NCI-H460 (cell line): ENCODE data around the gene ZDHHC14.

RAMPAGE:
- cytosol, long total RNA, result no peak
- long total RNA, result no peak
- nucleus, long total RNA, result no peak
Observed at GRCh38 chr6:156395210-156395909, 381.8 kb upstream of the ARID1B start.

DNA sequence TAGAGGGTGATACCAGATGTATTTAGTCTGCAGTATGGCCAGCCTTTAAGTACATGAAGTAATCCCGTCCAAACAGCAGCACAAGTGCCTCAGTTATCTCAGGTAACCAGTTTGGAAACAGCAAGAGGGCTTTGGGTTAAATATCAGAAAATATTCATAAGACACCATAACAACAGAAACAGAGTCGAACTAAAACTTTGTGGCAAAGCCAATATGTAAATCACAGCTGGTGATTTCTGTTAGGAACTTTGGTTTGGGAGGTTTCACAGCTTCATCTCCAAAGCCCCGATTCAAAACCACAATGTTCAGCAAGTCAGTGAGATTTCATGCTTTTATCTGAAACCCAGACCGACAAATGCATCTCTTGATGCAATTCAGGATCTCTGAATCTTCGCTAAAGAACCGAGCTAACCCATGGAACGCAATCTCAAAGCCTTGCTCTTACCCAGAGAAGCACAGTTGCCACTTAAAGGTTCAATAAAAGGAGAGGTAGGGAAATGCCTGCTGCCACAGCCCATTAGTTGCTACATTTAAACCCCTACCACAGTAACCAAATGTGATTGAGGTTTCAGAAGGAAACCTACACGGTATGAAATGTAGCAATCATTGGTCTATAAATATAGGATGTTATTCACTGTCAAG lies 381.1 kb upstream of the ARID1B start:
RAMPAGE:
- cytosol, long total RNA, result no peak
- long total RNA, result no peak
- nucleus, long total RNA, result no peak

DNA sequence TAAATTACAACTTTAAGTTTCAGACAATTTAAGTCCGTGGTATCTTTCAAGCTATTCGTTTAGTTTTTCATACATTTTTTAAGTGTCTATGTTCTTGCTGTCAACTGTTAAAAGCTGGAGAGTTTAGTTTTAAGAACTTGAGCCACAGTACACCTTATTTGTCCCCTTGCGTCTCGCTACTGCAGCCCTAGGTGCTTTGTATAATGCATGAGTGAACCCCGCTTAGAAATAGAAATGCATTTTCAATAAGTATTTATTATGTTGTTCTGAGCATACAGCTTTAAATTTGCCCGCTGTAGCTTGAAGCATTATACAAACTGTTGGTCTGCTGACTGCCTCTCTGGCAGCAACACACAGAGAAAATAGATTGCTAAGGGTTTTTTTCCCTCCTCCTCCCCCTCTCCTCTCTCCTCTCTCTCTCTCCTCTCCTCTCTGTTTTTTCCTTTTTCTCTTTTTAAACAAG lies 91.0 kb upstream of the ARID1B start:
RAMPAGE:
- cytosol, long total RNA, result no peak
- long total RNA, result no peak
- nucleus, long total RNA, result no peak

GRCh38 chr6:156689451-156690151 lies 87.6 kb upstream of the ARID1B start:
RAMPAGE:
- cytosol, long total RNA, result no peak
- long total RNA, result no peak
- nucleus, long total RNA, result no peak

RAMPAGE:
- cytosol, long total RNA, result no peak
- long total RNA, result no peak
- nucleus, long total RNA, result no peak
Observed at GRCh38 chr6:156977763-156978457, 200.7 kb downstream of the ARID1B start.

DNA sequence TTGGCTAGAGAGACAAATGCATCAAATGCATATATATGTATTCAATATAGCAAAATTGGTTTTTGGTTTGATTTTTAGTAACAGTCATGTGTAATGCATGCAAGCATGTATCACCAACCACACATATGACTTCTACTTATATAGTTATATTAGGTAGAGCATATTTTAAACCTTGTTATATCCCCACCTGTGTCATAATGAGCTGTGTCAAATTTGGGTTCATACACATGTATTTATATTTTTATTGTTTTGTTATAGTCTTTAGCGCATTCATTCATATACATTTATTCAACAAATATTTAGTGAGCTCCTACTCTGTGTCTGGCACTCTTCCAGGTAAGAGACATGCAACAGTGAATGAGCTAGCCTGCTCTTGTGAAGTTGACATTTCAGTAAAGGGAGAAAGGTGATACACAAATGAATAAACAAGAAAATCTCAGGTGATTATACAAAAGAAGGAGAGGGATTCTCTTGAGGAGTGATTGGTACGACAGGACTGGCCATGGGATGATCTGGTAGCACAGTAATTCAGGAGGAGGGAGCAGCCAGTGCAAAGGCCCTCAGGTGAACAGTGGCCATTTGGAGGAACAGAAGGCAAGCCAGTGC lies 252.1 kb downstream of the ARID1B start:
RAMPAGE:
- cytosol, long total RNA, result no peak
- long total RNA, result no peak
- nucleus, long total RNA, result no peak

GRCh38 chr6:157029818-157030502 lies 252.8 kb downstream of the ARID1B start:
RAMPAGE:
- cytosol, long total RNA, result no peak
- long total RNA, result no peak
- nucleus, long total RNA, result no peak

GRCh38 chr6:157181562-157182036 lies 141.7 kb downstream of the TMEM242 start:
RAMPAGE:
- cytosol, long total RNA, result no peak
- long total RNA, result no peak
- nucleus, long total RNA, result no peak

RAMPAGE:
- cytosol, long total RNA, result no peak
- long total RNA, result no peak
- nucleus, long total RNA, result no peak
Observed at GRCh38 chr6:157213165-157213681, 110.1 kb downstream of the TMEM242 start.

DNA sequence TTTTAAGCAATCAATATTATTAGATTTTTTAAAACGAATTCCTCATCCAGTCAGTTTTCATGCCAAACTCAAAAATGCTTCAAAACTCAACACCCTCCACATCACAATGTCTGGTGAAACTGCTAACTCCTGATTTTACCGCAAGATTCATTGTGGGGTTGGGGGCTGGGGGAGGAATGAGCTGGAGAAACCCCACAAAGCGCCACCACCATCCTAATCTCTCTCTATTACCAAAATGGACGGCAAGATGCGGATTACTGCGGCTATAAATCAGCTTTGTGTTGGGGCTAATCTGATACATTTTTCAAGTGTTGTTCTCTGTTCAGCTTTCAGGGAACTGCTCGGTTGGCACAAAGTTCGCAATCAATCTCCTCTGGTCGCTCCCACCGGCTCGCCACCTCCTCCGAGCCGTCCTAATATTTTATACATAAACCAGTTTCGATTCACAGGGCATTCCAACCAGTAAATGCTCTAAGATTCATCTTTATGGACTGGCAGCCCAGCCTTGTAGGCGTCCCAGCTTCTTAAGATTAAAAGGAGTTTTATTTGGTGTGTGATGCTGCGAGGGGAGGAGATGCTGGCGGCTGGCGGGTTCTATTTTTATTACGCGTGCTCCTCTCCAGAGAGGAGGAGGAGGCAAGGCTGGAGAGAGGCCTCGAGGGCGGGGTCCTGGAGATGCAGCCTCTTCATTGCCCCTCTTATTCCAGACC lies 83.5 kb downstream of the TMEM242 start:
RAMPAGE:
- cytosol, long total RNA, result no peak
- long total RNA, result no peak
- nucleus, long total RNA, result no peak

DNA sequence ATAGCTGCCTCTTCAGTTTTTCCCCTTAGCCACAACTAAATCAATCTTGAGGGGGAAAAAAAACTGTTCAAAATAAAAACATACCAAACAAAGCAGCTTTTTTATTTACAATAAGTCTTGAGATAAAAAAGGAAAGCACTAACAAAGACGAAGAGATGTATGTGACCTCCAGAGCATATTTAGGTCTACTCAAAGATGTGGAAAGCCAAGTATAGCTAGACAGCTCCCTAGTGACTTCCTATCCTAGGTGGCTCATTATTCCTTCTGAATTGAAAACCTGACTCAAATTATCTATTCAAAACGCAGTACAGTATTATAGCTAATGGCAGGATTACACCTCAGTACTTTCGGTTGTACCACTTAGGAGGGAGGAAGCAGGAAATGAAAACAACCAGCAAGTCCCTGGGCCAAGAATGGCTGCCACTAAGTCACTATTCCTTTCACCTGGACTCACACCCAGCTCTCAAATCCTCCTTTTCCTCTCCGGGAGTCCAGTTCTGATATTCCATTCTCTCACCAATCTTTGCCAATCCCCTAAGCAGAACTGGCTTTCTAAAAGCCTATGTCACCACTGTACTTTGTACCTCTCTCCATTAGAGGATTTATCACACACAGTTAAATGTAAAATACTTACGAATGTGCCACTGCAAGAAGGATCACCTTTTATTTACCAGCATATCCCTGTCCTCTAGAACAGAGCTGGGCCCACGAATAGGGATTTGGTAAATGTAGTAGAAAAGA lies 20.7 kb downstream of the TMEM242 start:
RAMPAGE:
- cytosol, long total RNA, result no peak
- long total RNA, result no peak
- nucleus, long total RNA, result no peak

DNA sequence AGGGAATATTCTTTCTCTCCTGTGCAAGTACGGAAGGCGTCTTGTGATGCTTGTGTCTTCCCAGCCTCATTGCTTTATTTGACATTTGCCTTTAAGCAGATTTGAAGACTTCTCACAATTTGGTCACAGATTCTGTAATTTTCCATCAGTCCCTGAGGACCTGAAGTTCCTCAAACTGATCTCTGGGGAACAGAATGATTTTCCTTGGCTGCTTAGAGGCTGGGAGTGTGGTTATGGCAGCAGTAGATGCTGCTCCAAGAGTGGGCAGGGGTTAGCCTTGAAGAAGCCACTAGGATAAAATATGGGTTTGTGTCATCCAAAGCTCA lies 26.1 kb upstream of the ZDHHC14 start:
RAMPAGE:
- cytosol, long total RNA, result no peak
- long total RNA, result no peak
- nucleus, long total RNA, result no peak

DNA sequence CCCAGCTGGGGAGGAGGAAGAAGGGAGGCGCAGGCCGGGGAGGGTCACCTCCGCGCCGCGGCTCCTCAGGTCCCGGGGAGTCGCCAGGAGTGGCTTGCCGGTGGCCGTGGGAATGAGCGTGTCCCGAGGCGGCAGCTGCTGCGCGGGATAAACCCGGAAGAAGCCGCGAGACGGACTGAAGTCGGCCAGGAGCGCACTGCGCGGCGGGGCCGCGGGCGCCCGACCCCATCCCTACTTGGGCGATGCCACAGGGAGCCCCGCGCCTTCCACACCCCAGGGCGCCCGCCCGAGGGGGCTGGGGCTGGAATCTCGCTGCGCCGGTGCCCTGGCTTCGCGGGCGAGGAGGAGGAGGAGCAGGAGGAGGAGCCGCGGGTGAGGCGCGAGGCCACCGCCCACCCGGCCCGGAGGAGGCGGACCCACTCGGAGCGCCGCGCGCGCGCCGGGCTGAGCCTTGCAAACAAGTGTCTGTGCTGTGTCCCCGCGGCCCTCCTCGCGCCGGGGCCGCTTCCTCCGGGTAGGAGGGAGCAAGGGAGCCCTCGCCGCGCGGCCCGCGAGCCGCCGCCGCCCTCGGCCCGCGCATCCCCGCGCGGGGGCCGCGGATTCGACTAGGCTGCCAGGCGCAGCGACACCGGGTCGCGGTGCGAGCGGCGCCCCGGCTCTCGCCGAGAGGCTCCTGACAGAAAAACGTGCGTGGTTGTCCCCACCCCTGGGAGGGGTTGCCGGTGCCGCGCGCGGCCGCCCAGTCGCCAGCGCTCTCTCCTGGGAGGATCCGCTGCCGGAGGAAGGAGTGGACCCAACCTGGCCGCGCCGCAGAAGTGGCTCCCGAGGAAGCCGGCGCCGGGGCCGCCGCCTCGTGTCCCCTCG lies at the start of gene ZDHHC14:
ZDHHC14 (plus strand) TSS at position 447 of the 864 bp plus-strand sequence.
RAMPAGE:
- cytosol, long total RNA, result no peak
- long total RNA, result no peak
- nucleus, long total RNA, result no peak

RAMPAGE:
- cytosol, long total RNA, result no peak
- long total RNA, result no peak
- nucleus, long total RNA, result no peak
Observed at GRCh38 chr6:157461449-157461820, 80.4 kb downstream of the ZDHHC14 start.

DNA sequence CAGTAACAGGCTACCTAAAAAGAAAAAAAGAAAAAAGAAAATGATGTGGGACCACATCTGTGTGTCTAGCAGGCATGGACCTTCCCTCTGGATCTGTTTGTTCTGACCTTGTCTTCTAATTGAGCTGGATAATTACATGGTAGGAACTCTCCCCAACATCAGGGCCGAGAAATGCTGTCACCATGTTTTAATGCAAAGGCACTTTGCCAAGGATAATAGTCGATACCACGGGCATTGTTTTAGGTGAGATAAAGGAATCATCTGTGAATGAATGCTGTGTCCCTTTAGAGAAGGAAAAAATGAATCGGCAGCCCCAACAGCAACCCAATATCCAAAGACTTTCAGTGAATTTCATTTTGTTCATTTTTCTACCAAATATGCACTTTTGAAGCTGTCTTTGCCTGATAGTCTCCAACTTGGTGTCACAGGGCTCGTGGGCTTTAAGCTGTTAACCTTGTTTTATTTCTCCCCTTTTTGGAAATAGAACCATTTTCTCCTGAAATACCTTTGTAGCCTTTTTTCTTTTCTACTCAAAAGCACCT lies 149.2 kb downstream of the ZDHHC14 start:
RAMPAGE:
- cytosol, long total RNA, result no peak
- long total RNA, result no peak
- nucleus, long total RNA, result no peak

RAMPAGE:
- cytosol, long total RNA, result no peak
- long total RNA, result no peak
- nucleus, long total RNA, result no peak
Observed at GRCh38 chr6:157632798-157633330, 190.2 kb upstream of the SNX9 start.

RAMPAGE:
- cytosol, long total RNA, result no peak
- long total RNA, result no peak
- nucleus, long total RNA, result no peak
Observed at GRCh38 chr6:157669562-157670312, 153.3 kb upstream of the SNX9 start.

DNA sequence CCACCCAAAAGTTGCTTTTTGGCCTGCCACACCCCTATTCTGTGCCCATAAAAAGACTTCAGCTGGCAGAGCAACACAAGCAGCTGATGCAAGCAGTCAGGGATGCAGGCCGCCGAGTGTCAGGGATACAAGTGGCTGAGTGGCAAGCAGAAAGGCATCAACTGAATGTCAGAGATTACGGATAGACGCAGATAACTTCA lies 97.6 kb upstream of the SNX9 start:
RAMPAGE:
- cytosol, long total RNA, result no peak
- long total RNA, result no peak
- nucleus, long total RNA, result no peak

DNA sequence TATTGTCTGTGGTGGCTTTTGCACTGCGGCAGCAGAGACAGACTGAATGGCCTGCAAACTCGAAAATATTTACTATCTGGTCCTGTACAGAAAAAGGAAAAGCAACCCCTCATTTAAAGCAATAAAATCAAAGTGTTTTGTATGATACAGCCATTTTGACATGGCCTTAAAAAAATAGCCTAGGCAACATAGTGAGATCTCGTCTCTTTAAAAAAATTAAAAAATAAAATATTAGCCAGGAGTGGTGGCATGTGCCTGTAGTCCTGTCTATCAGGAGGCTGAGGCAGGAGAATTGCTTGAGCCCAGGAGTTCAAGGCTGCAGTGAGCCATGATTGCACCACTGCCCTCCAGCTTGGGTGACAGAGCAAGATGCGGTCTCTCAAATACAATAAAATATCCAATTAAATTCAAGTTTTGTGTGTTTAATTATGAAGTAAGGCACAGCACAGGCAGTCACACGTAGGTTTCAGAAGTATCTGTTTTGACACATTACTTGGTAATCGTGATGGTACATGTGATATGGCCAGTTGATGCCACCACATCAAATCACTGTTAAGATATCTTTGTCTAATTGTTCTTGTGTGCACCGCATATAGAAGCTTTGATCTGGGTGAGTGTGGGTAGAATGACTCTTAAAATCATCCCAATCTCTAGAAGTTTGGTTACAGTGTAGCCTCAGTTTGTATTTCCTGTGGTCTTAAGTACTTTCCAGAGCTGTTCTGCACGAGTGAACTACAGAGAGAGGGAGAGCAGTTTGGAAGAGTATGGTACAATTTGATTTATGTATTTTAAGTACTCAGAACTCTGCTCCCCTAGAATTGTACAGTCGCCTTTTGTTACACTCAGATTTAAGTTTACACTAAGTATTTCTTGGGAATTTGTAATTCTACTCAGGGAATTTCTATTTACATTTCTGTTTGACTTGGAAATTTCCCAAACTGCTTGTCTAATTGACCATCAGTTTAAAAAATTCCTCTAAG lies 37.3 kb downstream of the SNX9 start:
RAMPAGE:
- cytosol, long total RNA, result no peak
- long total RNA, result no peak
- nucleus, long total RNA, result no peak

DNA sequence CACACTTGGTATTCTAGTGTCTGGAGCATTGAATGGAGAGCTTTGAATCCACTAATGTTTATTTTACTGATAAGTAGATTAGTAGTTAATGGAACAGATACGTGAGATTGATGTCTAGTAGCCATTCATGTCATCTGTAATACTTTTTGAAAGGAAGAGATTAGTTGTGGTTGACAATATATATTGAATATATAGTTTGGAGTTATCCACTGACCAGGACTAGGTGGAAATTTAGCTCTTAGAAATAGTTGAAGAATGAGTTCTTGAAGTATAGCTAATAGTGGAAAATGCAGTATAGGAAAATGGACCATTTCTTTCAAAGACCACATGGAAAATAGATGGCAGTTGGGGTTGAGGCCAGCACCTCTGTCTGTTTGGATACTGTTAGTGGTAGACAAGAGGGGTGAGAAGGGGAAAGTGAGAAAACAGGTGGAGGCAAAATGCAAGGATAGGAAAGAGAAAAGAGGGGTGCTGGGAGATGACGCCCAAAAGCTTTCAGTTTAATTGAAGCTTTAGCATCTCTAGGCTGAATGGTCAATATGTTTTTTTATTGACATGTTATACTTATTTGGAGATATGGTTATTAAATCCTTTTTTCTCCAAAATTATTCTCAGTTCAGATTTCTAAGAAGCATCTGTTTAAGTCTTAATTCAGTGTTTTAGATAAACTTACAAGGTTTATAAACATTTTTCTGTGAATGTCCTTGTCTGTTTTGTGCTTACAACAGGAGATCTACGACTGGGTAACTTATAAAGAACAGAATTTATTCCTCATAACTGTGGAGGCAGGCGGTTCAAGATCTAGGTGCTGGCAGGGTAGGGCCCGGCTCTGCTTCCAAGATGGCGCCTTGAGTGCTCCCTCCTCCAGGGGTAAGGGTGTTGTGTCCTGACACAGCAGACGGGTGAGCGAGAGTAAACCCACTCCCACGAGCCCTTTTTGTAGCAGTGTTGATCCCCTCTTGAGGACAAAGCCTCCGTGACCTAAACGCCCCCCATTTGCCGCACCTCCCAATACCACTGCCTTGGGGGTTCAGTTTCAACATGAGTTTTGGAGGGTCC lies 40.6 kb downstream of the SNX9 start:
RAMPAGE:
- cytosol, long total RNA, result no peak
- long total RNA, result no peak
- nucleus, long total RNA, result no peak